ENCODE measurements around the gene IRGM.

- PRO-cap = no peak
- RRBS, 2 experiments = no CpG with 5 or more reads among the region's 5 CpGs
These were observed 44.4 kb downstream of the NDST1 start for GRCh38 chr5:150552338-150552660.

DNA sequence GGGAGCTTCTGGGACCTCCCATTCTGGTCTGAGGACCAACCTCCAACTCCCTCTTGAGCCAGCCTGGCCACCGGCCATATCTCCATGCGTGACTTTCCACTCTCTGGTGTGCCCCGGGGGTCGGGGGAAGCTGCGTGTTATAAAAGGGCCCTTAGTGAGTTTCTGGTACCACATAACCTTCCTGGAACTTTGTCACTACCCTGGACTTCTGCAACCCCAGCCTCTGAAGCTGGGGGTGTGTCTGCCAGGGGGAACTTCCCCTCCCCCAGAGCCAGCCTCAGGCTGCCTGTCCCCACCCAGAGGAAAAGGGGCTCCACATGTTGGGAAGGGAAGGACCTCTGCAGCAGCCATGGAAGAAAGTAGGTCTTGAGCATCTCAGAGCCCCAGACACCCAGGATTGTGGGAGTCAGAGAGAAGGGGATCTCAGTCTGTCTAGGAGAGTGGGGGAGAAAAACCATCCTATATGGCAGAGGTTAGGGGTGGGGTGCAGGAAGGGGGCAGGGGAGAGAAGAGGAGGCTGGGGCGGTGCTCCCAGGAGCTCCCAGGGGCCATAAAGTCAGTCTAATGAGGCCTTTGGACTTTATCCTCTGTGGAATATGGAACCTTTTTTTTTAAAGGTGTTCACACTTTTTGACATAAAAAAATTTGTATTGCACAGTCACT, 52.2 kb upstream of the SYNPO start:
- PRO-cap = no peak
- RRBS, 2 experiments = no CpG with 5 or more reads among the region's 6 CpGs

DNA sequence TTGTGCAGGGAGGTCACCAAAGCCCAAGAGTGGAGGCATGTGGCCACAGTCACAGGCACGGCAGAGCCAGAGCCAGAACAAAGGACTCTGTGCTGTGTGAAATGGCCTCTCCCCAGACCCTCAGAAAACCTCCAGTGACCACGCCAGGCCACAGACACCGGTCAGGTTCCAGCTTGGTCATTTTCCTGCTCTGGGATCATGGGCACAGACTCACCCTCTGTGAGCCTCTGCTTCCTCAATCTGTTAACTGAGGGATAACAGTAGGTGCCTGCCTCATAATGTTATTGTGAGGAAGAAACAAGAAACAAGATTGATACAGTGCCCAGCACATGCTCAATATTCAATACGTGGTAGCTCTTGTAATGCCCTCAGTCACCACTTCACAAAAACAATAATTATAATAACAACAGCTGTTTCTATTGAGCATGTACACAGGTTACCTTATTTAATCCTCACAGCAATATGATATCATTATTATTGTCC, 30.2 kb upstream of the SYNPO start:
- PRO-cap = no peak
- RRBS, 2 experiments = no CpG with 5 or more reads among the region's 4 CpGs

DNA sequence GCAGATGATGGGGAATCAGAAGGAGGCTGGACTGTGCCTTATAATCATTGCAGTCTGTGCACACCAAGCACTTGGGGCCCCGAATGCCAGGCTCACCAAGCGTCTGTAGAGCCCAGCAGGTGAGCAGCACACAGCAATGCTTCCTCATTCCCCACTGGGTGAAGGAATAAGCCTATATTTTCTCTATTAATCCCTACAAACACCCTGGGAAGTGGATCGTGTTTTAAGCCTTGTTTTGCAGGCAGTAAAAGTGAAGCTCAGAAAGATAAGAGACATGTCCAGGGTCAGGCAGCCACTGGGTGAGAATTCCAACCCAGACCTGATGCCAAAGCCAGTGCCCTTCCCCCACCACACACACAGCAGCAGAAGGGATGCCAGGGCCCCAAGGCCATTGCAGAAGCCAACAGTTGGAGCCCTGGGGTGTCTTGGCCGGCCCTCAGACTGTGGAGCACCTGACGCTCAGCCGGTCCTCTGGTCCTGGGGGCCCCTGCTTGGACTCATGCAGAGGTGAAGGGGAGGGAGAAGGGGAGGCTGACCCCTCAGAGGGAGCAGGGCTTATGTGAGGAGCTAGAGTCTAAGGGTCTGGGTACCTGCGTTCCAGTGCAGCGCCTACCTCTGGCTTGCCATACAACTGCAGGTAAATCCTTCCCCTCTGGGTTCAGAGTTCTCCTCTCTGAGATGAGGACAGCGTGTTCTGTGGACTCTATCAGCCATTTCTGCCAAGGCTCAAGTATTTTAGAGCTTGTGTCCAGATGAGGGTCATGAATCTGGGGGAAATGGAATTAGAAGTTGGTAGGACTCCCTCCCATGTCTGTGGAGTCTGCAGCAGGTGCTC, 26.3 kb upstream of the SYNPO start:
- PRO-cap = no peak
- RRBS, 2 experiments = no CpG with 5 or more reads among the region's 9 CpGs

- PRO-cap = no peak
- RRBS, 2 experiments = no CpG with 5 or more reads among the region's 6 CpGs
These were observed 788 bp downstream of the SYNPO start for GRCh38 chr5:150641250-150641646.

DNA sequence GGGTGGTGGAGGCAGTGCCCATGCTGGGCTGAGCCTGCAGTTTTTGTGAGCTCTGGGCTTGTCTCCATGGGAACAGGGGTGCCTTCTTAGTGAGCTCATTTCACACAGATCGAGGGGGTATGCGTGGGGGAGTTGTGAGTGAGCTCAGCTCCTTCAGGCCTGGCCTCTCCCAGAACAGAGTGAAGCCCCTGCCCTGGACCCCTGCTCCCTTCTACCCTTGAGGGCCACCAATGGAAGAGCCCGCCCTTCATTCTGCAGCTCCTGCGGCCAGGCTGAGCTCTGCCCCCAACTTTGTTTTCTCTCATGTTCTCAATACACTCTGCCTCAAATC, 9.1 kb upstream of the MYOZ3 start:
- PRO-cap = no peak
- RRBS, 2 experiments = no CpG with 5 or more reads among the region's 4 CpGs

GRCh38 chr5:150658883-150660048, 1.8 kb upstream of the MYOZ3 start:
- PRO-cap = no peak
- RRBS, 2 experiments = no CpG with 5 or more reads among the region's 12 CpGs

DNA sequence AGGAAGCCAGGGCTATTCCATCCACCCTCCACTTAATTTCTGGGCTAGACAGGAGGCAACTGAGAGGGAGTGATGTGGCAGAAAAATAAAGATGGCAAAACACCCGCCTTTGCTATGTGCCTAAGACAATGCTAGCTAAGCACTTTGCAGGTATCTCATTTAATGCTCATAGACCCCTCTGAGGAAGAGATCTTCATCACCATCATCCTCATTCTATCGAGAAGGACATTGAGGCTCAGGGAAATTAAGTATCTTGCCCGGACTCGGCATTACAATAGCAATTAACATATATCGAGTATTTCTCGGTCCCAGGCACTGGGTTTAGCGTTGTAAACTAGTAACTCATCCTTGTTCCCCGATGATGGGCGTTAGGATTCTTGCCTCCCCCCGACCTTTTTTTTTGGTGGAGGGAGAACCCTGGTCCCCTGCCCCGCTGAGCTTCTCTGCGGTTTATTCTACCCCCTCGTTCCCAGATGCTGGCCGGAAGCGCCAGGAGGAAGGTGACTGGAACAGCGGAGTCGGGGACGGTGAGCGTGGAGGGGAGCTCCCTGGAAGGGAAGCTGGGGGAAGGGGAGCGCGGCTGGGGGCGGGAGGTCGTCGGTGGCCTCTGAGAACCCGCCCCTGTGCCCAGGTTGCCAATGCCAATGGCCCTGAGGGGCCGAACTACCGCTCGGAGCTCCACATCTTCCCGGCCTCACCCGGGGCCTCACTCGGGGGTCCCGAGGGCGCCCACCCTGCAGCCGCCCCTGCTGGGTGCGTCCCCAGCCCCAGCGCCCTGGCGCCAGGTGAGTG, 10.3 kb downstream of the MYOZ3 start:
- PRO-cap = no peak
- RRBS, 2 experiments = 91% methylated on average over 5 of the region's 37 CpGs; no CpG with 5 or more reads in 1 of the 2 experiments

DNA sequence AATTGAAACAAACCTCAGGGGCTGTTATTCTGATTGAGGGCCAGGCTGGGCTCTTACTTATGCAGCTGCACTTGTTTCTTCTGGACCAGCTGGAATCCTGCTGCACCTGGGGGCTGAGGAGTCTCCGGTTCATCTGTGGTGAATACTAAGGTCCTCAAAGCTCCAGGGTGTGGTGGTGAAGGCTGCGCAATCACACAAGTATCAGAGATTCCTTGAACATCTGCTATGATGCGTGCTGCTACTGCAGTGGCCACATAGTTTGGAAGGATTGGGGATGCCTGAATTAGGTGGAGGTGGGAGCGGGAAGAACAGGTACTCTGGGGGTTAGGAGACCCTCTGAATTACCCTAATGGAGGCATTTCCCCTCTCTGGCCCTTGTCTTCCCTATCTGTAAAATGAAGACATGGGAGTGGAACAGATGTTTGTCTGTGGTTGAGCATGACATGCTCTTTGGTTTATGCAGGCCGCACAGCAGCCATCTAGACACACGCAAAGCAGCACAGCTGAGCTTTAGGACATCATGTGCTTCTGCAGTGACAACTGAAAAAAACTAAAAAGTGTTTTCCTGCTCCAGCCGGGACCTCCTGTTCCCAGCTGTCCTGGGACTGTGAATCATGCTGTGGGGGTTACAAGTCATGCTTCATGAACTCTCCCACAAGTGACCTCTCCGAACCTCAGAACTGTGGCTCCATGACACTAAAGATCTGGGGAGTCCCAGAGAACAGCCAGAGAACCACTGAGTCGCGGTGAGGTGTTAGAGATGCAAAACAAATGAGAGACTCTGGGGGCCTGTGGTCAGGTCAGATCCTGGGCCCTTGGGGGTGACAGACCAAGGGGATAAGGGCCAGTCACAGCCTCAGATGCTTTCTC, 1.5 kb downstream of the SMIM3 start:
- PRO-cap = no peak
- RRBS, 2 experiments = no CpG with 5 or more reads among the region's 10 CpGs

- PRO-cap = no peak
- RRBS, 2 experiments = no CpG with 5 or more reads among the region's 2 CpGs
These were observed at the start of gene IRGM for GRCh38 chr5:150846192-150846627. IRGM (plus strand) TSS chr5:150846521.

- PRO-cap = no peak
- RRBS, 2 experiments = no CpG with 5 or more reads among the region's 8 CpGs
These were observed 14.3 kb upstream of the GPX3 start for GRCh38 chr5:151005987-151006643.

DNA sequence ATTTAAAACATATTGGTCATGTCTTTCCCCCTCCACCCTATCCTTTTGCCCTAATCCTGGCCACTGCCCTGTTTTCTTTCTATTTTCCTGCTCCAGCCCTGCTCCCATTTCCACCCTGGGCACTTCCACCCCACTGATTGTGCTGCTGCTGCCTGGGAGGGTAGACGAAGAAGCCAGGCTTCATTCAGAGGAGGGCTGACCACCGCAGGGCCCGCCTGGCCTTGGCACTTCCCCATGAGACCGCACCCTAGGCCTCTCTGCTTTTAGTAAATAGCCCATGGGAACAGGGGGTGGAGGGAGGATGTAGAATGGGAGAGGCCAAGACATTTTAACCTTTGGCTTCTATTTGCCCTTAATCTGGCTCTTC, 13.7 kb upstream of the GPX3 start:
- PRO-cap = no peak
- RRBS, 2 experiments = no CpG with 5 or more reads among the region's 4 CpGs

- PRO-cap = no peak
- RRBS, 2 experiments = no CpG with 5 or more reads among the region's 7 CpGs
These were observed 6.2 kb downstream of the GPX3 start for GRCh38 chr5:151026519-151027055.

DNA sequence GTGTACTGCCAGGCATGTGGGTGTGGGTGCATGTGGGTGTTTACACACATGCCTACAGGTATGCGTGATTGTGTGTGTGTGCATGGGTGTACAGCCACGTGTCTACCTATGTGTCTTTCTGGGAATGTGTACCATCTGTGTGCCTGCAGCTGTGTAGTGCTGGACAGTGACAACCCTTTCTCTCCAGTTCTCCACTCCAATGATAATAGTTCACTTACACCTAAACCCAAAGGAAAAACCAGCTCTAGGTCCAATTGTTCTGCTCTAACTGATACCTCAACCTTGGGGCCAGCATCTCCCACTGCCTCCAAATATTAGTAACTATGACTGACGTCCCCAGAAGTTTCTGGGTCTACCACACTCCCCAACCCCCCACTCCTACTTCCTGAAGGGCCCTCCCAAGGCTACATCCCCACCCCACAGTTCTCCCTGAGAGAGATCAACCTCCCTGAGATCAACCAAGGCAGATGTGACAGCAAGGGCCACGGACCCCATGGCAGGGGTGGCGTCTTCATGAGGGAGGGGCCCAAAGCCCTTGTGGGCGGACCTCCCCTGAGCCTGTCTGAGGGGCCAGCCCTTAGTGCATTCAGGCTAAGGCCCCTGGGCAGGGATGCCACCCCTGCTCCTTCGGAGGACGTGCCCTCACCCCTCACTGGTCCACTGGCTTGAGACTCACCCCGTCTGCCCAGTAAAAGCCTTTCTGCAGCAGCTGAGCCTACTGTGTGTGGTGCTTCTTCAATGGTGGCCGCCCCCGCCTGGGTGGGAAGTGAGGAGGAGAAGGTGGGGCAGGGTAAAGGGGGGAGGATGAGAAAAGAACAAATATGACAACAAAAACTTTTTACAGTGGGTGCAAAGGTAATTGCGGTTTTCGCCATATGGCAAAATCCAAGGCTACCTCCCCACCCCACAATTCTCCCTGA, 8.2 kb downstream of the GPX3 start:
- PRO-cap = no peak
- RRBS, 2 experiments = no CpG with 5 or more reads among the region's 13 CpGs

- PRO-cap = no peak
- RRBS, 2 experiments = no CpG with 5 or more reads among the region's 19 CpGs
These were observed 18.2 kb downstream of the GPX3 start for GRCh38 chr5:151038208-151039332.

GRCh38 chr5:151052049-151052394, 28.8 kb downstream of the TNIP1 start:
- PRO-cap = no peak
- RRBS, 2 experiments = no CpG with 5 or more reads among the region's 6 CpGs

DNA sequence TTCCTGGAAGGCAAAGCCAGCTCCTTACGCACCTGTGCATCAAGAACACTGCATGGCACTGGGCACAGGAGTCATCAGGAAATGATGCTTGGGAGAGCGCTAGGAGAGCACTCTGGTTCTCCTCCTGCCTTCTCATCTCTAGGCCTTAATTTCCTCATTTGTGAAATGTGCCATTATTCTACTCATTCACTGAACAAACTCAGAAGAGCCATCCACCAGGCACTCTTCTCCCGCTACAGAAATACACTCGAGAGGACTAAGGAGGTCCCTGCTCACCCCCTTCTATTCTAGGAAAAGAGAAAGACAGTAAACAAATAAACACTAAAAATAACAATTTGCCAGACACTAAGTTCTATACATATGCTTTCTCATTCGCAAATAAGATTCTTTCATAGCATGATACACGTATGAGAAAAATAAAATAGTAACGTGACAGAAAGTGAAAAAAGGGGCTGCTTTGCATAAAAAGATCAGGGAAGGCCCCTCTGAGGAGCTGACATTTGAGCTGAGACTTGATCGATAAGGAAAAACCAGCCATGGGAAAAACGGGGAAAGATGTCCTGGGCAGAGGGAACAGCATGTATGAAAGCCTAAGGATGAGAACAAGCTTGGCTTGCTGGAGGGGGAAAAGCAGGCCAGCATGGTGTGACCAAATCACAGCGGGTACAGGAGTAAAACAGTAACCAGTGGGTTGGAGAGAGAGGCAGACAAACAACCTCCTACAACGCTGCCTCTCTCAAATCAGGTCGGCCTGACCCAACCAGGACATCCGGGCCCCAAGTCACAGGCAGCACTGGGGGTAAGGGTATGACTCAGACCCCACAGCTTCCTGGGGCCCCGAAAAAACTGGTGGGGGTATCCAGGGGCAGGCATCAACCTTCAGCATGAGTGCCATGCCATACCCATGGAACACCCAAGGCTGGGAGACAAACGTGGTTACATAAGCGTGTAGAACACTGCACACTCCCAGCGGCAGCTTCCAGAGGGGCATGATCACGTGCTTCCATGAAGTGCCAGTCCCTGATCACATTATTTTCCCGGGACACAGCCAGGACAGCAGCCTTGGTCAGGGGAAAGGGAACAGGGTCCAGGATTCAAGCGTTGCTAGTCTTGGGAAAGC, 2.3 kb downstream of the TNIP1 start:
- PRO-cap = no peak
- RRBS, 2 experiments = no CpG with 5 or more reads among the region's 20 CpGs

DNA sequence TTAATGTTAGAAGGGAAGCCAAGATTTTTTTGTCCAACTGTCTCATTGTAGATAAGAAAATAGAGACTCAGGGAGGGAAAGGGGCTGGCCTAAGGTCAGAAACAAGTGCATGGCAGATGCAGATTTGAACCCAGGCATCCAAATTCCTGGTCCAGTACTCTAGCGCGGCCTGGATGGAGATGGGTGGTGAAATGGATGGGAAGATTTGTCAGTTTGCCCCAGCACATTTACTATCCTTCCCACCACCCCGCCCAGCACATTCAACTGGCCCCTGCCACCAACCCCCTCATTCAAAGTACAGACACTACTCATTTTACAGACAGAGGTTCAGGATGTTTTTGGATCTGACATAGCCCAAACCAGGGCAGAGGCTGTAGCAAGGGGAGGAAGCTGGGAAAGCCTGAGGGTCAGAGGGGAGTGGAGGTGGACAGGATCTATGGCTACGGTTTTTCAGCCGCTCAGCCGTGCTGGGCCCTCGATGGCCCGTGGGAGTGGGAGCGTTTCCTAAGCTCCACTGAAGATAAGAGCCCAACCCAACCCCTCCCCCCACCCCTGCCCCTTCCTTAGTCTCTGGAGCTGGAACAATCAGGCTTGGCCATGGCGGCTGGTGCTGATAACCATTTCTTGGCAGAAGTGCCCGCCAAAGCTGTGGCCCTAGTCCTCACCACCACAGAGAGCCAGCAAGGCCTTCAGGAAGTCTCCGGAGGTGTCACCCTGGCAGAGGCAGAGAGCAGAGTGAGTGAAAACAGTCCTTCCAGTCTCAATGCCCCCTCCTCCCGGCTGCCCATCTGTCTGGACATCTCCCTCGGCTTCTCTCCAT, 20.2 kb upstream of the TNIP1 start:
- PRO-cap = no peak
- RRBS, 2 experiments = 88 to 89% methylated on average over 2 of the region's 14 CpGs

GRCh38 chr5:151106830-151107638, 26.2 kb upstream of the TNIP1 start:
- PRO-cap = no peak
- RRBS, 2 experiments = no CpG with 5 or more reads among the region's 11 CpGs

DNA sequence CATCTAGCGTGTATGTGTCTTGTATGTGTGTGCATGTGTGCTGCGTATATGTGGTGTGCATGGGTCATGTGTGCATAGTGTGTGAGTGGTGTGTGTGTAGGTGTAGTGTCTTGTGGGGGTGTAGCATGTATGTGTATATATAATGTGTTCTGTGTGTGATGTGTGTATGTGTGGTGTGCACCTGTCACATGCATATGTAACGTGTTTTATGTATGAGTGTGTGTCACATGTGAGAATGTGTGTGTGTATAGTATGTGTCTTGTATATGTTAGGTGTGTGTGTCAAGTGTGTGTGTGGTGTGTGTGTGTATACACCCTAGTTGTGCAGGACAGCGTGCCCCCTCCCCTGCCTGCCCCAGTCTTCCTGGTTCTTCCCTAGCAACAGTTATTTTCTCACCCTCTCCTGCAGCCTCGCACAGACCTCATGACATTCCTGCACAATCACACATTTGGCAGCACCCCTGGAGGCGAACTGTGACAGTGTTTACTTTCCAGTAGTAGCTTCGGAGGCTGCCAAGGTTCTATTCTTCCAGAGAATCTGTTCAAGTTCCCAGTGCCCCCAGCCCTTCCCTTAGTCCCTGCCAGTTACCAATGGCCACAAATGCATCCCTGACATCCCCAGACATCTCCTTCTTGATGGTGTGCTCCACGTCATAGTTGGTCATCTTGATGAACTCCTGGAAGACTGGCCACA, 27.2 kb upstream of the TNIP1 start:
- PRO-cap = no peak
- RRBS, 2 experiments = no CpG with 5 or more reads among the region's 8 CpGs